Helper T cell (primary cell): ENCODE data around the genes FAM216B and SERP2.

- PRO-cap, 2 experiments, result no peak in any of the 2 experiments
Observed at GRCh38 chr13:42781217-42781763, at the start of gene FAM216B. Gene FAM216B, plus strand, starts transcription at chr13:42781584.

GRCh38 chr13:42872509-42873070 lies 91.2 kb downstream of the FAM216B start:
- PRO-cap, 2 experiments, result no peak in any of the 2 experiments

GRCh38 chr13:43061777-43062332 lies 38.5 kb downstream of the DNAJC15 start:
- PRO-cap, 2 experiments, result no peak in any of the 2 experiments

- PRO-cap, 2 experiments, result no peak in any of the 2 experiments
Observed at GRCh38 chr13:43355766-43356248, 332.4 kb downstream of the DNAJC15 start.

DNA sequence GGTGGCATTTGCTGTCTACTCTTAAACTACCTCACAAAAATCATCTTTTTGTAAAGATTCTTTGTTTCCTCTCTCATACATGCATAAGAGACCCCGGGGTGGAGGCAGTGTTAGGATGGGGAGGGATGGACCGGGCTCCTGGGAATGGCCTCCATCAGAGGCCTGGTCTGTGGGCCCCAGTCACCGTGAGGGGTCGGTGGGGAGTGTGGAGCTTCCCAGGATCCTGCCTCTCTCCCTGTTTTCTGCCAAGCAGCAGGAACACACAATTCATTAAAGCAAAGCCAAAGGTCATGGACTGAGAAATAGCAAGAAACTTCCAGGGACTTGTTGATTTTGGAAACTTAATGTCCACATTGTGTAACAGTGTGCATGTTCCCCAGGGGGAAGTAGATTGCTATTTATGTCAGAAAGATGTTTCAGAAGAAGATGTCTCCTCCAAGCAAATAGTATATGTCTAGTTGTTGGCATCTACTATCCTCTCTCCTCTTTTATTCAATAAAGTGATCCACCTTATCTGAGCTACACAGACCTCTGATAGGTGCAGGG lies 241.3 kb downstream of the ENOX1 start:
- PRO-cap, 2 experiments, result no peak in any of the 2 experiments

- PRO-cap, 2 experiments, result no peak in any of the 2 experiments
Observed at GRCh38 chr13:43608769-43609140, 178.0 kb downstream of the ENOX1 start.

- PRO-cap, 2 experiments, result no peak in any of the 2 experiments
Observed at GRCh38 chr13:43862095-43862864, 17.3 kb downstream of the CCDC122 start.

DNA sequence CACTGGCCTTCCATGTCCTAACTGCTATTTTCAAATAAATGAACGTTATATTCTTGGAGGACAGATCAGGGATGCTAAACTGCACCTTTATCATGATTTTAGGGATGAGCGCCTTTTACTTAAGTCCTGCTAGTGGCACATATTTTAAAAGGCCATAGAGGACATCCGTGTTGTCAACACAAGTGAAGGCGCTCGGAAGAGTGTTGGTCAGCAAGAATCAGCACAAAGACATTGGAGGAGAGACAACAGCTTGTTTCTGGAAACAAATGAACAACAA lies 943 bp downstream of the CCDC122 start:
- PRO-cap, 2 experiments, result no peak in any of the 2 experiments

DNA sequence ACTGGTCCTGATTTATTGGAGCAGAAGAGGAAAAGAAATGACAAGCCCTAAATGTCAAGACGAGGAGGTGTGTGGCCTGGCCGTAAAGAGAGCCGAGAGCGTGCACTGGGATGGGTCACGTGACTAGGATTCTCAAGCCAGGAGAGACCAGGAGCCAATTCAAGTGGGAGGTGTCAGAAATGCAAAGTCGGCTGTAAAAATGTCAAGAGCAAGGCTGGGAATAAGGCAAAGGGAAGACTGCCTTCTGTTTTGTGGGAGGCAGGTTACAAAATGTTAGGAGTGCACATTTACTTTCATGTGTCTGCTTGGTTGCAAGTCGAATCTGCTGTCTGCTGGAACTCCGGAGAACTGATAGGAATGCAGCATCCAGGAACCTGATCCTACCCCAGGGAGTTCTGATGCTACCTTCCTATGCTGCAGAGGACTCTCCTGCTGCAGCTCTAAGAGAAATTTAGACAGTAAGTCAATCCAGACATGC lies 5.0 kb downstream of the SMIM2 start:
- PRO-cap, 2 experiments, result no peak in any of the 2 experiments

DNA sequence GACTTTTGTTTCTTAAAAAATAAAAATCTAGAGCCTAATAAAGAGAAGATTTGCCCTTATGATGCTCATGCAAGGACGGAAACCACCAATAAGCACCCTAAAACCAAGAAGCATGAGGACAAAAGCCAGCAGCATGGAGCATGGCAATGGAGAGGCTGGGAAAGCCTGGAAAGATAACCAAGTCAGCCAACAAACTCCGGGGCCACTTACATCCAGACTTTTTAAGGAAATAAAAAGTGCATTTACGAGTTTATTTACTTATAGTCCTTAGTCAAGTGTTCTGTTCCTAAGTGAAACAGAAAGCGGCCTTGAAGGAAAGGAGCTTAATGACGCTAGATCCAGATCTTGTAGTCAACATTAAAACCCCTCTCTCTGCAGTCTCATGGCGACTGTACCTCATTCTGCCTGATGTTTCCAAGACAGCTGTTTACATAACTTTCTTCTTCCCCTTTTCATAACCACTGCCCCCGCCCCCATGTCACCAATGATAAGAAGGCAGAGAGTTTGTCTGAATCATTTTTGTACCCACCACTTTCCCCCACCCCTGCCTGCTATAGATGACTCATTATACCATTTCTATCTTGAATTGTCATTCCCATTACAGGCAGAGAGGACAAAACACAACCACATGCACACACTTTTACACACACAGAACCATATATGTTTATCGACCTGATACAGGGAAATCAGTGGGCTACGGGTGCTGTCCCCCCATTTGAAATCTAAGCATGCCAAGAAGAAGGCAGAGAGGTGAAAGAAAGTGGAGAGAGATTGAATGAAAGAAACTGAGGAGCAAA lies 97.9 kb upstream of the SMIM2 start:
- PRO-cap, 2 experiments, result peak in 1 of 2 experiments; most common plus-strand start position 592 of the sequence (in 1); most common minus-strand start position 403 of the sequence (in 1)

GRCh38 chr13:44301783-44302721 lies 71.6 kb upstream of the SERP2 start:
- PRO-cap, 2 experiments, result no peak in any of the 2 experiments

DNA sequence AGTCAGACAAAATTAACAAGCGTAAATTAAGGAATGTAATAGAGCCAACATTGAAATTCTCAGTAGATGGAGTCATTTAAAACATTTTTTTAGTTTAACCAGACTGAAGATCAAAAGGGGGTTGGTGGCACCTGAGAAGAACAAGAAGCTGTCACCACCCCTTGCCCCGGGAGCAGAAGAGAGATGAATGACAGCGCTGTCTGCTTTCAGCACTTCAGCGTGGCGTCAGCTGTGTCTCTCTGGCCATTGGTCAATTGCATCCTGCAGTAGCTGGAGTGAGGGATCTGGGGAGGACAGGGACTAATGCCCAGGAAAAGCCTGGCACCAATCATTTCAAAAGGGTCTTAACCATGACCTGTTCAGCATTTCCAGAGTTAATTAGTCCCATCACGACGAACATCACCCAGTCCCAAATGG lies 63.3 kb upstream of the SERP2 start:
- PRO-cap, 2 experiments, result no peak in any of the 2 experiments

GRCh38 chr13:44352102-44353122 lies 21.2 kb upstream of the SERP2 start:
- PRO-cap, 2 experiments, result peak in 1 of 2 experiments; most common plus-strand start chr13:44352931 (in 1)

DNA sequence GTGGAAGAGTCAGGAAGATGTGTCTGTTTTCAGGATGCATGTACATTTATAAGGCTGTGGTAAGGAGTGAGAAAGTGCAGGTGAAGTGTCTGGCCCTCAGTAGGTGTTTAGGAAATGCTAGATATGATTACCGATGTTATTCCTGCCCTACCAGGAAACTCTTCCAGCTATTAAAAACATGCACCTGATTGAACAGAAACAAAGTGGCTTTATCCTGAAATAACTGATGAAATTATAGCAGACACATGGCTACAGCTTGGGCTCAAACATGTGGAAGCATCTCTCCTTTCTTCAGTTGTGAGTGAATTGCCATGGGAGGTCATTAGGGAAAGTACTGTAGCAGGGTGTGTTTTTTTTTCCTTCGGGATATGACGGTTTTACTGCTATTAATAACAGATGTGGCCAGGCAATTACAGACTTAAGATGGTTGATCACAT lies 5.8 kb upstream of the SERP2 start:
- PRO-cap, 2 experiments, result no peak in any of the 2 experiments

DNA sequence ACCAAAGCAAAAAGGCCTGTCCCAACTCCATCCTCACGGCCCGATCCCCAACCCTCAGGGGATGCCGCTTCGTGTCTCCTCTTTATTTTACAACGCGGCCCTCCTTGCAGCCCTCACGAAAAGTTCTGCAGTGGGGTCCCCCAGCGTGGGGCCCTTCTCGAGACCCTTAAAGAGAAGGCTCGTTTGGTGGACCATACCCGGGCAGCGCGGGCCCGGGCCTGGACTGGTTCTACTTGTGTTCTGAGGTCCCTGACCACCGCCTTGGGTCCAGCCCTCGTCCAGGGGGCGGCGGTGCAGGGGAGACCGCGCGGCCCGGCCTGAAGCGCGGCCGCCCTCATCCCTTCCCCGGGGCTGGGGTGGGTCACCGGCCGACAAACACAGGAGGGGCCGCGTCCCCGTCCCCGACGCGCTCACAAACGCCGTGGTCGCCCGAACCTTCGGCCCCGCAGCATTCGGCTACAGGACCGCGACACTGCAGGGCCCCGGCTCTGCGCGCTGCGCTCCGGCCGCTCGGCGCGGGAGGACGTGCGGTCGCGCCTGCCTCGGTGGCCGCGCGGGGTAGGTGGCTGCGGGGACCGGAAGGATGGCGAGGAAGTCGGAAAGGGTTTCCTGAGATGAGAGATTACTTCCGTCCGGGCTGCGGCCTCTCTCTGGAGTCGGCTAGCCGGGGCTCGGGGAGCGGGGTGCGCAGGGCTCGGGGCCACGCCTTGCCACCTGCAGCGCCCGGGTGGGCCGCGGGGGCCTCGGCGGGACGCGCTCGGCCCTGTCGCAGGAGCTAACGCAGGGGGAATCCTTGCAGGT lies at the start of gene SERP2:
TSS of gene SERP2 (plus strand) at position 625 of the 801 bp plus-strand sequence.
- PRO-cap, 2 experiments, result no peak in any of the 2 experiments

GRCh38 chr13:44431053-44431768 lies 57.6 kb downstream of the SERP2 start:
- PRO-cap, 2 experiments, result no peak in any of the 2 experiments

DNA sequence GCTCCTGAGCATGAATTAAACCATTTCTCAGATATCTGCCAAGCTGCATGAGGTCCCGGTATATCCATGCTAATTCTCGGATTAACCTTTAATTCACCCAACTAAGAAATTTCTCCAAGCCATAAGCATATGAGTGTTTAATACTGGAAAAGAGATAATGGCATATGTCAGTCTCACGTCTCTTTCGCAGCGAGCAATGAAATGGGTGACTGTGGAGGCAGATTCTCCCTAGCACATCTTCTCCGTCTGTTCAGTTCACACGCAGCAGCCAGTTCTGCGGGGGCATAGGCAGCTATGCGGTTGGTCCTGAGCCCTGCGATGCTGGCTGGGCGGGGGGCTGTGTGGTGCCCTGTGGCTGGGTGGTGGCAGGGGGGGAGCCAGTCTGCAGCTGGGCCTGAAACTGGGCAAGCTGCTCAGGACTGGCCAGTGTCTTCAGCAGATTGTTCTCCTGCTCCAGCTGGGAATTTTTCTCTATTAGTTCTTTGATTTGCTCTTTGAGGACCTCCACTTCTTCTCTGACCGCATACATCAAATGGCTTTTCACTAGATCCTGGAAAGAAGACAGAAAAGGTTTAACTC lies 60.8 kb downstream of the SERP2 start:
- PRO-cap, 2 experiments, result no peak in any of the 2 experiments

GRCh38 chr13:44692050-44692575 lies 116.0 kb upstream of the TSC22D1 start:
- PRO-cap, 2 experiments, result no peak in any of the 2 experiments

DNA sequence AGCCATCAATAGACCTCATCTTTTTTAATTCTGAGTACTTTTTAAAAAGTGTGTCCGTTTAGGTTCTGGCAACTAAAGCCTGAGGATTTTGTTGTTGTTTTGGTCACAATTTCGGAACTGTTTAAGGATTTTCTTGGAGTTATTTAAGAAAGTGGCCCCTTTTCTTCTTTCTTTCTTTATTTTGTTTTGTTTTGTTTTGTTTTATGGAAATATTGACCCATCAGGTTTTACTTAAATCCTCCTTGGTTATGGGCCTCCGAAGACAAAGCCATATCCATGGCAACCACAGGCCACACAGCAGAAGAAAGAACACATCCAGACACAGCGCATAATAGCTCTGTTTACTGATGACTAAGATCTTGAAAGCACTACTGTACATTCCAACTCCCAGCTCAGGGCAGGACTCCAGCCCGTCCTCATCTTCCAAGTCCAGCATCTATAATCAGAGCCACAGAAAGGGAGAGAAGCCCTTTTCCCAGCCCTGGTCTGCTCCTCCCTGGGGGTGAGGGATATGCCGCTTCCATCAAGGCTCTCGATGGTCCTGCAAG lies 84.4 kb downstream of the NUFIP1 start:
- PRO-cap, 2 experiments, result no peak in any of the 2 experiments

DNA sequence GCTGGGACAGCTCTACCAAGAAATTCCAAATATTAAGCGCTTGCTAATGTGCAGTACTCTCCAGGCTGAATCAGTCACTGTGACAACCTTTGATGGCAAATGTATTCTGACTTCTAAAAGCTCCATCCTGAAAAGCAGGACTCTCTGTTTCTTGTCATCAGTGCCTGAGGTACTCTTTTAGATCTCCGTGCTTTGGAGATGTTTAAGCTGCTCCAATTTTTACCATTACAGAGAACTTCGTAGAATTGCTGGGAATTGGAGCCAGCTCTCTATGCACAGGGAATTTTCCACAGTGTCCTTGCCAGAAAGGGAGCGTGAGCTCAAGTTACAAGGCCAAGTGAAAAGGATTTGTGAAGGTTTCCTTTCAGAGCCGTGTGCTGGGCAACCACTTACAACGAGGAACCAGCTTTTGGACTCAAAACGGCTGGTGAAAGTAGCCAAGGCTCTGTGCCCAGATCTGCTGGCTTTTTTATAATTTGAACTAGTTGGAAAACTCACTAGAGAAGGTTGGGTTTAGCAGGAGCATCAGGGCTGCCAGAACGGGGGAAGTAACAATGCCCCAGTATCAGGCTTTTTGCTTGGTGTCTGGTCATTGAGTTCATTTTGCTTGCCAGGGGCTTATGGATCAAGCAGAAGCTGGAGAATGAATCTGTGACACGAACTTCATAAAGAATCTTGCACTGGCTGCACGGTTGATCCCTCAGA lies 82.5 kb downstream of the NUFIP1 start:
- PRO-cap, 2 experiments, result no peak in any of the 2 experiments